Cardiac atrium fibroblast (primary cell): Measurements from ENCODE around the genes SH3BGRL2, PRSS35 and MRAP2.

- RAMPAGE, long total RNA, result no peak
Measured at GRCh38 chr6:79544810-79545560, 7.8 kb upstream of the LCA5 start.

DNA sequence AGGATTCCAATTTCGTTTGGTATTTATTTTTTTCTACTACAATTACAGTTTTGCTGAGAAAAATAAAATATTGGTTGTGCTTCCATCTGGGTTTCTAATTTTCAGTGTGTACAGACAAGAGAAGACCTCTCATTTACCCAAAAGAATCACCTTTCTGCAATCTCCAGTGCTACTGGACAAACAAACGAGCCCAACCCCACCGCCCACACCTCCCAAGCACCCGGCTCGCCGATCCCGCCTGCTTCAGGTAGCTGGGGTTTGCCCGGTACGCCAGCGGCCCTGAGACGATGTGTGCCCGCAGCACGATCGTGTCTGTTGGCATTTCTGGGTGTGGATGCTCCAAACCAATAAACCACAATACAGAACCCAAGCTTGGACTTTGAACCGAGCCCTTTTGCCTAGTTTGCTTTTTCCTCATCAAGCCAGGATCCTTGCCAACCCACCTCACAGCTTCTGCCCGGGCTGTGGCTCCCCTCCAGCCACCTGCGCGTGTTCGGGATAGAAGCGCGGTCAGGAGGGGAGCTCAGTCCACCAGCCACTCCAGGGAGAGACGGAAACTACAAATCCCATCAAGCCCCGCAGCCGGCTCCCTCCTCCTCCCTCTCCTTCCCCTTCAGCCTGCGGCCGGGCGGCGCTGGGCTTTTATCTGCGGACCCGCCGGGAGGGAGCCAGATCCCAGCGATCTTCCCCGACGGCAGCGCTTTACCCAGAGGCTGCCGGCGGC is at the start of gene SH3BGRL2:
Gene SH3BGRL2 (plus strand): TSS at position 671 of the 724 bp plus-strand sequence.
- RAMPAGE, long total RNA, result no peak

- RAMPAGE, long total RNA, result no peak
Measured at GRCh38 chr6:79663575-79664185, 32.6 kb downstream of the SH3BGRL2 start.

DNA sequence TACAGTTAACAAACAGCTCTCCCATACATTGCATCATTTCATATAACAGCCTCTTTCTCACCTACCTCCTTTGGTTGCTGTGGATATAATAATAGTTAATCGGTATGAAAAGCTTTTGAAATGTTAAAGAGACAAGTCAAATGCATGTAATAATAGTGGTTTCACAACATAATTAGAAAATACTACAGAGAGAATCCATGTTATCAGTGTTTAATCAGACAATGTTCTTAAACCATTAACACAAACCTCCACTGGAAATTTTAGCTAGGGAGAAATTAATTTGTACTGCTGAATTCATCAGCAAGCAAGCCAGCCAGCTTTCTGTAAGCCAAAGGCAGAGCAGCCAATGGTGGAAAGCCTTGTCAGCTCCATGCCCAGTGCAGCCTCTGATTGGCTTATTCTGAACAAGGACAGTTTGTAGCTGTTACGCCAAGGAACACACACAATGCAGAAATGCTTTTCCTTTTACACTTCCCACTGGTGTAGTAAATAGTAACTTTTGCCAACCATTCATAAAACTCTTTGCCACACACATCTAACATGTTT is 265.1 kb downstream of the TENT5A start:
- RAMPAGE, long total RNA, result no peak

- RAMPAGE, long total RNA, result no peak
Measured at GRCh38 chr6:81787837-81788231, 35.4 kb upstream of the TENT5A start.

GRCh38 chr6:81938237-81939021 is 185.9 kb upstream of the TENT5A start:
- RAMPAGE, long total RNA, result no peak

GRCh38 chr6:82144965-82145389 is 102.6 kb downstream of the IBTK start:
- RAMPAGE, long total RNA, result no peak

- RAMPAGE, long total RNA, result no peak
Measured at GRCh38 chr6:82223781-82224474, 23.6 kb downstream of the IBTK start.

GRCh38 chr6:82362792-82363138 is 852 bp upstream of the TPBG start:
- RAMPAGE, long total RNA, result no peak

GRCh38 chr6:82363139-82363579 is 458 bp upstream of the TPBG start:
- RAMPAGE, long total RNA, result no peak

DNA sequence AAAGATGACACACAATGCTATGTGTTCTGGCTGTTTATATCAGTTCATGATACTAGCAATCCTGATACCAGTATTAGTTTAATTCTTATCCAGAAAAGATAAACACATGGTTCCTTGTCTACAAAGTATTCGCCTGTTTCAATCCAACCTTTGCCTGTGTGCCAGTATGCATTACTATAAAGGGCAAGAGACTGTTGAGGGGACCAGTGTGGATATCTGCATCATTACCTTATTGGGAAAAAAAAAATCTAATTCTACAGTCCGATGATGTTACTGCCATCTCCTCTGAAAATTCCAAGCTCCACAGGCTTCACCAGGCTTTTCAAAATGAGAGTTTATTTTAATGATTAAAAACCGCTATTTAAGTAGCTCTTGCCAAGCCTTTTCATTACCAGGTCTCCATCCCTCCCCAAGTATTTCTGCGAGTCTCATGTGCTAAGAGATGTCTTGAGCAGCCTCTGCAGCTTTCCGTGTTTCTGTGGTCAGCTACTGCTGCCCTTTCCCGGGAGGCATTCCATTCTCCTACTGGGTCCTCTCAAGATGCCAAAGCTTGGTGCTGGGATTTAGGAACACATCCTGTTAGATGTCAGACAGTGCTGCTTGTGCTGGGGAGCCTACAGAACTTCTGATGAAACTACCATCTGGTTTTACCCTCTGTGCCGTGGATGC is 4.1 kb downstream of the RWDD2A start:
- RAMPAGE, long total RNA, result no peak

DNA sequence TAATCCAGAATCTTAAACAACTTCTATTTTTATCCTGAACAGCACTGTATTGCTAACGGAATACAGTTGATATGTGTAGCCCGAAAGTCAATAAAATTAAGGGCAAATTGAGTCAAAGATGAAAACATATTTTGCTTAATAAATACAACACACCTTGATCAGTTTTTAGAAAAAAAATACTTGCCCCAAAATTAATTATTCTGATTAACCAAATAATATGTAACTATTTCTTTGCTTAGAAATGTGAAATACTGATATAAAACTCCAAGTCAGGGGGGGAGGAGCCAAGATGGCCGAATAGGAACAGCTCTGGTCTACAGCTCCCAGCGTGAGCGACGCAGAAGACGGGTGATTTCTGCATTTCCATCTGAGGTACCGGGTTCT is 97.2 kb downstream of the ME1 start:
- RAMPAGE, long total RNA, result no peak

DNA sequence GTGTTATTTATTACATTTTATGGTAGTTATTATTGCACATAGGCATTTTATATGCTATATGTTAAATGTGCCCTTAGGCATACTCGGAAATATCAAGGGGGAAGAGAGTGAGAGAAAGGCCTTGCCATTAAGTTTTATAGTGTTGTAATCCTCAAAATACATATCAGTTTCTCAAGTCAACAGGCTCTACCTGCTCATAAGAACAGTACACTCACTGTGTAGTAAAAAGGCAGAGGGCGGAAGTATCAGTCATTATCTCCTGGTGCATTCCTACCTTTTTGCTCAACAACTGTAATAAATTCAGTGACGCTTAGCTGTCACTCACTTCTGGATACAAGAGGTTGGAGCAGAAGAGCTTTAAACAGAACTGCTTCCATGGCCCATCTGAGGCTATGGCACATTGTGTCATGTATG is 33.9 kb upstream of the ME1 start:
- RAMPAGE, long total RNA, result no peak

DNA sequence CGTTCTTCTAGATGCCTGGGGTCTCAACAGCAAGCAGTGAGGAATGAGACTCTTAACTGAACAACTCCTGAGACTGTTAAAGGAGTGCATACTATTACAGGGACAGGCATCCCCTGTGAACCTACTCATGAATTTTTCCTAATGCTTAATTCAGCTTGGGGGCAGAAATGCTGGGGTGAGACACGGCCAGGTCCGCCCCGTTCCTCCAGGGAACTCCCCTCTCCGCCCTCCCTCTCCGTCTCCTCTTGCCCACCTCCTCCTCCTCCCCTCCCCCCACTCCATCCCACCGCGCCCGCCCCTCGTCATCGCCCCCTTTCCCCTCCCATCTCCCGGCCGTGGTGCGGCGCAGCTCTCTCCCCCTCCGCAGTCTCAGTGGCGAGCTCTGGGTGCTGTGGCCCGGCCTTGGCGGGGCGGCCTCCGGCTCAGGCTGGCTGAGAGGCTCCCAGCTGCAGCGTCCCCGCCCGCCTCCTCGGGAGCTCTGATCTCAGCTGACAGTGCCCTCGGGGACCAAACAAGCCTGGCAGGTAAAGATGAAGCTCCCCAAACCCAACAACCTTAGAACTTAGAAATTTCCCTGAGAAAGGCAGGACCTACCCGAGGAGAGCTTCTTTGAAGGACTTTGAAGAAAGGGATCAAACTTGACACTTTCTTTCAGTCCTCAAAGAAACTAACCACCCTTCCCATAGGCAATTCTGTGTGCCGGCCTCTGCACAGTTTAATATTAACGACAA is at the start of gene PRSS35:
Gene PRSS35 (plus strand): TSS at position 364 of the 731 bp plus-strand sequence.
- RAMPAGE, long total RNA, result no peak

- RAMPAGE, long total RNA, result no peak
Measured at GRCh38 chr6:83864094-83864500, 4.6 kb downstream of the CYB5R4 start.

DNA sequence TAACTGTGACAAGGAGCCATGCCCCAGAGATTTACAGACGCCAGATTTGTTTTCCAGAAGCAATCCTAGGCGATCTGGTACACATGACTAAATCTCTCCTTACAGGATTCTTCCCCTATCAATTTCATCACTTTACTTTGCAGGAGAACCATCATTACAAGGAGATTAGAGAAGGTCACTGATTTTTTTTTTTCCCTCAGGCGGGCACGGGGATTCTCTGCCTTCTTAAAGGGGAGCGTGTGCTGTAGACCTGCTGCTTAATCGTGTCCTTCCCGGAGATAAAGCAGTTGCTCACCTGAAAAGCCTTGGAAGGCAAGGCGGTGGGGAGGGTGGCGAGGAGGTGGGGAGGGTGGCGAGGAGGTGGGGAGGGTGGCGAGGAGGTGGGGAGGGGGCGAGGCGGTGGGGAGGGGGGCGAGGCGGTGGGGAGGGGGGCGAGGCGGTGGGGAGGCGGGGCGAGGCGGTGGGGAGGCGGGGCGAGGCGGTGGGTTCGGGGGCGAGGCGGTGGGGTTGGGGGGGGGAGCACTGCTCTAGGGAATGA is 14.3 kb upstream of the MRAP2 start:
- RAMPAGE, long total RNA, result no peak

DNA sequence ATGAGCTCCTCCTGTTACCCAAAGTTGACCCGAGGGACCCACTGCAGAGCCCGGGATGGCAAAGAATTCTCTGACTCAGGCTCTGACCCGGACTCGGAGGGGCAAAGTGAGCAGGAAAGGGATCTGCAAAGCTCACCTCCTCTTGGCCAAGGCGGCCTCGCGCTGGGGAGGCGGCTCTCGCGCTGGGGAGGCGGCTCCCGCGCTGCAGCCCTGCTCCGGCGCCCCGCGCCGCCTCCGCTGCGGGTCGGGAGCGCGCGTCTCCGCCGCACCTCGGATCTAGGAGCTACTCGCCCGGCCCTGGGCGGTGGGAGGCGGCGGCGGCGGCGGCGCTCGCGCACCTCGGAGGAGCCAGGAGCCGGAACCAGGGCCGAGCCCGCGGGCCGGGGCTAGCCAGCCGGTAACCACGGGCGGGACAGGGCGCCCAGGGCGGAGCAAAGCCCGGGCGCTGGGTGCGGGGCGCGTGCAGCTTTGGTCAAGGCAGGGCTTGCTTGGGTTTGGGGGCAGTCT is at the start of gene MRAP2:
Gene MRAP2 (plus strand): TSS at position 286 of the 507 bp plus-strand sequence.
- RAMPAGE, long total RNA, result no peak

DNA sequence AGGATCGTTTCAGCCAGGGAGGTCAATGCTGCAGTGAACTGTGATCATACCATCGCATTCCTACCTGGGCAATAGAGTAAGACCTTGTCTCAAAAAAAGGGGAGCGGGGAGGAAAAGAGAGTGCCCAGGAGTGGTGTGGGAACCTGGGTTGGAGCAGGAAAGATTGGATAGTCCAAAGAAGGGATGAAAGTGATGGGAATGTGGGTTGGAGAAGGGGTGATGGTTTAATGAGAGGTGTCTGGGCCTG is 18.0 kb downstream of the MRAP2 start:
- RAMPAGE, long total RNA, result no peak

GRCh38 chr6:85061721-85062177 is 297.4 kb upstream of the TBX18 start:
- RAMPAGE, long total RNA, result no peak

DNA sequence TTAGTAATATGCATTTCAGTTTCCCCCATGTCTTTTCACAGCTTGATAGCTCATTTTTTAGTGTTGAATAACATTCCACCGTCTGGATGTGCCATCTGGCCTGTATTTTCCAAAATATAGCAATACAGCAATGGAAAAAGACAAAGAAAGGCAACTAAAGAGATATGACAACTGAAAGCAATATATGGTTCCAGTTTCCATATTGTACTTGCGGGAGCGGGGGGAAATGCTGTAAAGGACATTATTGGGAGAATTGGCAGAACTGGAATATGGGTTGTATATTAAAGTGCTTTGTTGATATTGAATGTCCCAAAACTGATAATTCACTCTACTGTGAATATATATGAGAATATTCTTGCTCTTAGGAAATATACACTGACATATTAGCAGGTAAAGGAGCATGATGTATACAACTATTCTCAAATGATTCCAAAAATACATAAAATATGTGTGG is 166.3 kb upstream of the NT5E start:
- RAMPAGE, long total RNA, result no peak